UCH-1 (cell line): ENCODE results near the genes MRPS5, ARID5A and LMAN2L.

- RRBS, result no CpG with 5 or more reads among the region's 78 CpGs
Observed at GRCh38 chr2:94208151-94208712, 378.9 kb upstream of the AQP7B start.

- RRBS, result no CpG with 5 or more reads among the region's 29 CpGs
Observed at GRCh38 chr2:94622390-94622899, 35.3 kb downstream of the AQP7B start.

DNA sequence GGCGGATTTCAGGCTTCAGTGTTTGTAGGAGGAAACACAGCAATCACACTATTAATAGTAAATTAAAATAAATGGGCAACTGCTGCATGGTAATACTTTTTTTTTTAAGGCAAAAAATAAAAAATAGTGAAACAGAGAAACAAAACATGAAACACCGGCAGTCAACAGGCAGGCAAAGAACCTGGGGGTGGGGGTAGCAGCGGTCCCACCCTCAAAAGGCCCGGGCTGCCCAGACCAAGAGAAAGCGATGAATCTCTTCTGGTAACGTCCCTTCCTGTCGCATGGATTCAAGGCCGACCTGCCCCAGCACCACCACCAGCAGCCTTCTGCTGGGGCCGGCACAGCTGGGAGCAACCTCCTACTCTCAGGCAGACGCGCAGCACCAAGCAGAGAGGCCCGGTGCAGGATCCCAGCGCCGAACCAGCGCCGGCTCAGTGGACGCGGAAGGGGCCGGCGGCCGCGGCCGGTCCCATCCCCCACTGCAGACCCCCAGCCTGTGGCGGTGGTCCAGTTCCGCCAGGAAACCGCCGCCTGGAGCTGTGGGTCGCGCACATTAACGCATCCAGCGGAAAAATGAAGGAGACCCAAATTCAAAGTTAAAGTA is 666 bp upstream of the MAL start:
- RRBS, result 18% methylated on average over 7 of the region's 31 CpGs

DNA sequence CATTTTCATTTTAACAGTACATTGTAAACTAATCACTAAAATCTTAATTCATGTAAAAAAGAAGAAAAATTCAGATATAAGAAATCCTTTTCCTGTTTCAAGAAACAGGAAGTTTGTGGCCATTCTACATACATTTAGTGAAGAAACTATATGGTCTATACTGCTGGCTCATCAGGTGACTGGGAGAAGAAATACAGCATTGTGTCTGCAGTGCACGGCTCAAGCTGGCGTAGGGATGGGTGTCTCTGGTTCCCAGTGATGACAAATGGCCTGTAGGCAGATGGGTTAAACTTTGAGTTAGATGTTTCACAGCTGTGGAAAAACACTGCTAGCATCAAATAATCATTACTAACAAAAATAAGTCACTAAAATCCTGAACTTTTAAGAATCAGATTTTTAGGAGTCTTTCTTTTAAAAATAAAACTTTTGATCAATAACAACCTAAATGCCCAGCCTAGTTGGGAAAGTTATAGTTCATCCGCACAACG is 6.6 kb downstream of the MRPS5 start:
- RRBS, result no CpG with 5 or more reads among the region's 4 CpGs

- RRBS, result 4% methylated on average over 25 of the region's 106 CpGs
Observed at GRCh38 chr2:95120952-95122354, at the start of gene MRPS5. Gene MRPS5, minus strand, starts transcription at chr2:95121808.

GRCh38 chr2:95275594-95276210 is 1.5 kb downstream of the PROM2 start:
- RRBS, result no CpG with 5 or more reads among the region's 28 CpGs

- RRBS, result 4% methylated on average over 97 of the region's 141 CpGs
Observed at GRCh38 chr2:95346165-95347088, 49.3 kb downstream of the KCNIP3 start.

GRCh38 chr2:95682500-95683417 is 91.0 kb downstream of the TRIM43 start:
- RRBS, result no CpG with 5 or more reads among the region's 42 CpGs

- RRBS, result no CpG with 5 or more reads among the region's 8 CpGs
Observed at GRCh38 chr2:95695446-95696278, 103.9 kb downstream of the TRIM43 start.

GRCh38 chr2:96085104-96085413 is 31.3 kb downstream of the ADRA2B start:
- RRBS, result no CpG with 5 or more reads among the region's 4 CpGs

GRCh38 chr2:96108248-96109598 is 7.6 kb downstream of the ADRA2B start:
- RRBS, result 18% methylated on average over 3 of the region's 22 CpGs

GRCh38 chr2:96148300-96149324 is 3.4 kb upstream of the DUSP2 start:
- RRBS, result no CpG with 5 or more reads among the region's 35 CpGs

- RRBS, result no CpG with 5 or more reads among the region's 13 CpGs
Observed at GRCh38 chr2:96254512-96255181, 11.2 kb downstream of the TMEM127 start.

- RRBS, result 4% methylated on average over 48 of the region's 60 CpGs
Observed at GRCh38 chr2:96536388-96537005, at the start of gene ARID5A. Gene ARID5A, plus strand, starts transcription at chr2:96536752.

- RRBS, result 15% methylated on average over 21 of the region's 81 CpGs
Observed at GRCh38 chr2:96537006-96537795, 649 bp downstream of the ARID5A start.

- RRBS, result no CpG with 5 or more reads among the region's 8 CpGs
Observed at GRCh38 chr2:96605220-96605784, 32.8 kb downstream of the KANSL3 start.

GRCh38 chr2:96608477-96609244 is 29.5 kb downstream of the KANSL3 start:
- RRBS, result no CpG with 5 or more reads among the region's 12 CpGs

DNA sequence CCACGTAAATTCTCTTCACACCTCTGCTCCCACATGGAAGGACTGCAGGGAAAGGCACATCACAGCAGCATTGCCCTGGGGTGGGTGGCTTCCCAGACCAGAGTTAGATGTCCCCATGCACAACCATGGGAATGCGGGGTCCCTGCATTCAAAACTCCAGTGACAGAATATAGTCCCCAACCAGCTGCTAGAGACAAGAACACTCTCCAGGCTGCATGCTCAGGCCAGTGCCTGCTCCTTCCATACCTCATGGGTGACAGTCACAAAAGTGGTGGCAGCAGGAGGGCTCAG is 33.0 kb downstream of the LMAN2L start:
- RRBS, result no CpG with 5 or more reads among the region's 2 CpGs

DNA sequence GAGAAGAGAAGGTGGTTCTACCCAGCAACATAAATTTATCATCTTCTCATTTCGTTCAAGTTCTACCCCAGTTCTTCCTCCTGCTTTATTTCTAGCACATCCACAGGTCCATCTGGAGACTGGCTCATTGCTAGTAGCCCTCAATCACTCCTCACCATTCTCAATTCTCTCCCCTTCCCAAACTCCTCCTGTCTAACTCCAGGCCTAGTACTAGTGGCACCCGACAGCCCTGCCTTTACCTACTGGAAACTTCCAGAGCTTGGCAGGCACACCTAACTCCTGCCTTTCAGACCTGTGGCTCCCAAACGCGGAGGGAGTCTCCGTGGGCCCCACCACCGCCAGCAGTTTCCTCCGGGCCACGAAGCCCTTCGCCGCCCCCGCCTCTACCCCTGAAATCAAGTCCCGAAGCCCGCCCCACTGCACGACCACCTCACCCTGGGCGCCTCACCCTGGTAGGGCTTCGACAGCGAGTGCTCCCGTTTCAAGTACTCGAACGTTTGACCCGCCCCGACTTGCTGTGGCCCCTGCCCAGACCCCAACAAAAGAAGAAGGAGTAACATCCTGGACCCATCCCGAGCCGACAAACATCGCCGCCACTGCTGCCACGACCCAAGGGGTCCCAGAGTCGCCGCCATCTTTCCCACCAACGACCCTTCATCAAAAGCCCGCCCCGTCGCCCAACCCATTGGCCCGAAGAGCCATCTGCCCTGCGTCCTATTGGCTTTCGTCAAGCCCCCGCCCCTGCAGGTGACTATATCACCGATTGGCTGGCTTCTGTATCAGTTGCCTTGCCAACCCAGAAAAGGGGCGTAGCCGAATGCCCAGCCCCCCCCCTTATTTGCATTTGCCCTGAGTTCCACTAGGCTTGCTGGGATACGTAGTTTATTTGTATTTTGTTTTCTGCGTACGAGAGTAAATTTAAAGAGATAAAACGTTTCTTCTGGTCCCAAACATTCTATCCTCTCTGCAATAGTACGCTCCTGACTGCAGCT is at the start of gene LMAN2L:
LMAN2L (minus strand) TSS at position 659 of the 992 bp plus-strand sequence.
- RRBS, result no CpG with 5 or more reads among the region's 45 CpGs

GRCh38 chr2:96786925-96787280 is 26.2 kb downstream of the CNNM4 start:
- RRBS, result no CpG with 5 or more reads among the region's 2 CpGs